AG10803 (cell line): ENCODE measurements around the gene RAB32.

DNA sequence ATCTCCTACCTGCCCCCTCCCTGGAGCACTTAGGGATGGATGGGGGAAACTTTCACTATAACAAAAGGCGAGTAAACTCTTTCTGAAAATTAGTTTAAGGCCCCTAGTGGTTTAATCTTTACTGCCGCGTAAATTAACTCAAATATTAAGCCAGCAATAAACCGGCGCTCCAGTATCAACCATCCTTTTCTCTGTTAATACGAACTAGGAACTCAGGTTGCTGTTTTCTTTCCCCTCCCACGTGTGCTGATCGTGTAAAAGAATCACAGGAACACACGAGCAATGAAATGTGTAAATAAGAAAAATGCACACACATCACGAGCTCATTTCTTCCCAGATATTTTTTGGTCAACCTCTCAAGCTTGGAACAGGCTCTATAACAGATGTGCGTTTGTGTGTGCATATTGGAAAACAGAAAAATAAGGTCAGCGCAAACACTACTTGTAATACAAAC is 1.0 kb upstream of the UTRN start:
- RRBS = no CpG with 5 or more reads among the region's 12 CpGs

DNA sequence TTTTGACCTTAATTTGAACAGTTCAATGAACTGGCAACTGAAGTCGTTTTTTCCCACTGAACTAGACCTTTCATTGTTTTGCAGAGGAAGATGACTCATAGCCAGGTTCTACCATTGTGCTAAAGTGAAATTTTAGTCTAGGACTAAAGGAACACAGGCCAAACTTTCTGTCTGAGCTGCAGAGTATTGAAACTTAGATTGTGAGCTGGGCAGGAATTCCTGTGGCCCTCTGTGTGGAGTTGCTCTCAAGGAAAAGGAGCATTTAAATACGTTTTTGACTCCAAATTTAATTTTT is 64.7 kb downstream of the UTRN start:
- RRBS = no CpG with 5 or more reads among the region's 2 CpGs

DNA sequence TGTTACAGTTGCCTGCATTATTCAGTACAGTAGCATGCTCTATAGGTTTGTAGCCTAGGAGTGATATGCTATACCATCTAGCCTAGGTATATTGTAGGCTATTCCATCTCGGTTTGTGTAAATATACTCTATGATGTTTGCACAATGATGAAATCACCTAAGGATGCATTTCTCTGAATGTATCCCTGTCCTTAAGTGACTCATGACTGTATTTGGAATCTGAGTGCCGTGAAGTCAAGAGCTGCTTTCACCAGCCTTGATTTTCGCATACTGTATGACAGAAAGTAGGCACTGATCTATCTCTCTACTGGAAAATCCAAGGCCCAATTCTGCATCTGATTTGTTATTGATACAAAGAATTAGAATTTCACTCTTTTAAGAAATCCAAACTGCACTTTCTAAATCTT is 129.9 kb downstream of the UTRN start:
- RRBS = no CpG with 5 or more reads among the region's 3 CpGs

GRCh38 chr6:144560016-144560557 is 275.0 kb downstream of the UTRN start:
- RRBS = no CpG with 5 or more reads among the region's 8 CpGs

GRCh38 chr6:144678215-144678651 is 393.1 kb downstream of the UTRN start:
- RRBS = no CpG with 5 or more reads among the region's 2 CpGs

- RRBS = no CpG with 5 or more reads among the region's 2 CpGs
These were observed 385.1 kb downstream of the EPM2A start for GRCh38 chr6:145350244-145350542.

GRCh38 chr6:145670184-145670832 is 65.0 kb downstream of the EPM2A start:
- RRBS = no CpG with 5 or more reads among the region's 3 CpGs

- RRBS = no CpG with 5 or more reads among the region's 2 CpGs
These were observed 73.6 kb downstream of the SHPRH start for GRCh38 chr6:145890461-145891148.

DNA sequence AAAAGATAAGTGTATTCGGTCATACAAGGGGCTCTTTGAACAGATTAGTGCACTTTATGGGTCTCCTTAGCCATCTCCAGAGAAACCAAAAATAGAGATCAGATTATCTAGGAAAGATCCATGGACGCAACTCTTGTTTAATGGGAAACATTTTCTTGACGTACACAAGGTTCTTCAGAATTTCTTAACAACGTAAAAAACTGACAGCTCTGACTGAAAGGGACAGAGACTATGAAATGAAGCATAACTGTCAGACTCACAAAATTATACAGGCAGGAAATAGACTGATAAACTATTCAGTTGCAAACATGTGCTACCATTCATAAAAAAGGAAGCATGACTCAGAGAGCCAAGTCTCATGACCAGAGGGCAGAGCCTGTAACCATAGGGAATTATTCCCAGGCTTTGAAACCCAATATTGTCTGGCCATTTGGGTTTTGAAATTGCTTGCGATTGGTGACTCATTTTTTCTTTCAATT is 253.4 kb upstream of the RAB32 start:
- RRBS = no CpG with 5 or more reads among the region's 5 CpGs

- RRBS = no CpG with 5 or more reads among the region's 9 CpGs
These were observed 185.5 kb upstream of the RAB32 start for GRCh38 chr6:146357906-146358828.

DNA sequence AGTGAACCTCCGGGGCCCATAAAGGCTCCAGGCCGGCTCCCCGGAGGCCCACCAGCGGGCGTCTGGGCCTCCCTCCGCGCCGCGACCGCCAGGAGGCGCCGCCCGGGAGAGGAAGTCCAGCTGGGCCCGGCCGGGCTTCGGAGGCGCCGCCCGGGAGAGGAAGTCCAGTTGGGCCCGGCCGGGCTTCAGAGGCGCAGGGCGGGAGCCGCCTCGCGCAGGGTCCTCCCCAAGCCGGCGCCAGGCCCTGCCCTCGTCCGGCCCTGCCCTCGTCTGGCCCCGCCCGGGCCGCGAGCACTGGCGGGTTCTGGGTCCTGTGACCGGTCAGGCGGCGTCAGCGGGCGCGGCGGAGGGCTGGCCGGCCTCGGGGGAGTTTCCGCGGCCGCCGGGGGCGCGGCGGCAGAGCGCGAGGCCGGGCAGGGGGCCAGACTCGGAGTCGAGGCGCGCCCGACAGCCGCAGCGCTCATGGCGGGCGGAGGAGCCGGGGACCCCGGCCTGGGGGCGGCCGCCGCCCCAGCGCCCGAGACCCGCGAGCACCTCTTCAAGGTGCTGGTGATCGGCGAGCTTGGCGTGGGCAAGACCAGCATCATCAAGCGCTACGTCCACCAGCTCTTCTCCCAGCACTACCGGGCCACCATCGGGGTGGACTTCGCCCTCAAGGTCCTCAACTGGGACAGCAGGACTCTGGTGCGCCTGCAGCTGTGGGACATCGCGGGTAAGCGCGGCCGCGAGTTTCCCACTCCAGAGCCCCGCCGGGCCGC is at the start of gene RAB32:
TSS of gene RAB32 (plus strand) at position 424 of the 758 bp plus-strand sequence.
- RRBS = 2% methylated on average over 40 of the region's 91 CpGs

DNA sequence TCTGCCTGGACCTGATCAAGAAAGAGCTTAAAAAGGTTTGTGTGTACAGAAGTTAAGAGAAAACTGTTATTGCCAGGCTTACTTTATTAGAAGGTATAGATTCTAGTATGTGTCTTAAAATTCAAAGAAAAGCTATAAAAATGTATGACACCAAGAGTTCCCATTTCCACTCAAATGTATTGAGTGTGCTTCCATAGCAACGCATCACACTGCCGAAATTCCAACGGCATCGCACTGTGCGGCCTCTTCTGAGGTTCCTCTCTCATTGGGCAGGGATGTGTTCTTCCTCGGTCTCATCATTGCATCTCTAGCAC is 171.4 kb downstream of the ADGB start:
- RRBS = no CpG with 5 or more reads among the region's 6 CpGs

DNA sequence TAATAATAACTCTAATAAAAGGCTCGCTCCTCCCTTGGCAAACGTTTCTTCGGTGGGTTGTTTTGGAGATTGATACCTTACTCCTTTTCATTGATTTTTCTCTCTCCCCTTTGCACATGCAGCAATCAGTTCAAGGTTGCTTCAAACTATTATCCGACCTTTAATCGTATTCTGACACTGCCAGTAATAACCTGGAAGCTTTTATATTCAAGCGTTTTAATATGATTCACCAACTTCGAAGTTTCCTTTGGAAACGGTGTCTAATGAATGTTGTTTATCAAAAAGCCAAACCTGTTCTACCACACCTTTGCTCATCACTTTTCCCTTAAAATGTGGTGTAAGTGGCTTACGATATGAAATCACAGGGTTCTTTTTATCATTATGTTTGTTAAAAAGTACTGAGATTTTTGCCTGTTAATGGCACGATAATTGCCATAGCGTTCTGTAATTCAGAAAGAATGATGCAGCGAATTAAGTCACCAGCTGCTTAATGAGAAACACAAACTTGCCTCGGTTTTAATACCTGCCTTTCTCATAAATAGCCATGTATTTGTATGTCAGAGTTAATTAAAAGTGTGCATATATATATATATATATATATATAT is 678 bp downstream of the STXBP5 start:
- RRBS = no CpG with 5 or more reads among the region's 13 CpGs

GRCh38 chr6:147207507-147207949 is 3.3 kb downstream of the STXBP5 start:
- RRBS = no CpG with 5 or more reads among the region's 4 CpGs

- RRBS = no CpG with 5 or more reads among the region's 5 CpGs
These were observed 56.3 kb downstream of the STXBP5 start for GRCh38 chr6:147260172-147261282.

DNA sequence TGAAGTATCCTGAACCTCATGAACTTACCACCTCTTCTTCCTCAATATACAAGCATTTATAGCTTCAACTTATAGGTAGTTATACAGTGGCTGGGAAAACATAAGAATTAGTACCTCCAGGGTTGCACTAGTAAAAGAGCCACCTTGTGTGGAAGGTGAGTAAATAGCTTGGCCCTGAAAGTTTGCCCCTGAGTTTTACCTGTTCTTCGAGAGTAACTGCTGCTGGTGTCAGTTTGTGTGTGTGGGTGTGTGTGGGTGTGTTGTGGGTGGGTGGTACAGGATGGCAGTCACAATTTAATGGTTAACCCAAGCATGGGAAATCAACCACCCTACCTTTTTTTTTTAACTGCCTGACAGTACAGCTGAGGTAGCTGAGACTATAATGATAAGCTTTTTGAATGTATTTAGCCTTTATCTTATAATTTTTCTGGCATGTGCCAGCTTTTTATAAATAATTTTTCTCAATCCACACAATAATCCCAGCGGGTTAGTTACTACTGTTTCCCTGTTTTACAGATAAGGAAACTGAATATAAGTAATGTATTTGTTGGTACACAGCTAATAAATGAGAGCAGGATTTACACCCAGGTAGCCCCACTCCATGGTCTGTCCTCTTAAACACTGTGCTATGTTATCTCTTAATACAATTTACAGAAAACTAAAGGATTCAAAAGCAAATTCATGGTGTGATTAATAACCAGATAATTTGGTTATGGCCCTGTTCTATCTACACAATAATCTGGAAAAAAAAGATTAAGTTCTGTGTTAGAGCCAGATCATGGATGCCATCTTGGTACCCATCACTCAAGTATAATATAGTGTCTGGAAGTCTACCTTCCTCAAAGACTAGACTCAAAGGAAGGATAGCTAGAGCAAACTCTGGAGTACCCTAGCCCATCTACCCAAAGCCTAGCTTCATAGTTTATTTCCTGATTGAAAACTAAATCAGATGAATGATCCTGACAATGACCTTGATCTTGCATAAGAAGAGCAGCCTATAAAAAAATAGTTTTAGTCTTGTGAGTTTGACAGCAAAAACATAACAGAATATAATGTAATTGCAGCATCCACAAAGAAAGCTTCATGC is 137.6 kb downstream of the STXBP5 start:
- RRBS = no CpG with 5 or more reads among the region's 2 CpGs

DNA sequence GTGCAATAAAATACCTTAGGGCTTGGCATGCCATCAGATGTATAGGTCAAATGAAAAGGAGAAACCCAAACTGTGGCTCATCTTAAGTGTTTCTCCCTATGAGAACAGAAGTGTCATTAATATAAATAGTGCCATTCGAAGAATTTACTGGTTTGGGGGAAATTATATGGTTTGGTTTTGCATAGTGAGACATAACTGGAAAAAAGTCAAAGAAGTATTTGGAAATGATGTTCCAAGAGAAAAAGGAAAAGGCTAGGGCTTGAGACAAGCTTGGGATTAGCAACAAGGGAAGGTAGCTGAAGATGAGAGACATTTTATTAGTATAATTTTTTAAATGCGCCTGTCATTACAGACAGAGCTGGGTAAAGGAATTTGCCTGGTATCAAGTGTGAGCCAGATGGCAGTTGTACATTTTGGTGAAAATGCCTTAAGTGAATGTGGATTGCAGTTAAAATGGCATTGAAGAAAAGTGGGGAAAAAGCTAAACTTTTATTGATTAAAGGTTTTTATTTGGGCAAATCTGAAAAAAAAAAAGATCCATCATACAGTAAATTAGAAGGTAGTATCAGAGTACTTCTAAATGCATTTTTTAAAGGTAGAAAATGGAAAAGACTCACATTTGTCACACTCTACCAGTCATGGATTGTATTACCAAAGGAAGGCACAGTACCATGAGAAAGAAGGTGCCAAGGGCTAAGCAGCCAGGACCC is 150.6 kb upstream of the SAMD5 start:
- RRBS = no CpG with 5 or more reads among the region's 2 CpGs

- RRBS = no CpG with 5 or more reads among the region's 6 CpGs
These were observed 145.1 kb upstream of the SAMD5 start for GRCh38 chr6:147363279-147363859.

GRCh38 chr6:147508979-147509686 is 643 bp downstream of the SAMD5 start:
- RRBS = 2% methylated on average over 11 of the region's 69 CpGs

DNA sequence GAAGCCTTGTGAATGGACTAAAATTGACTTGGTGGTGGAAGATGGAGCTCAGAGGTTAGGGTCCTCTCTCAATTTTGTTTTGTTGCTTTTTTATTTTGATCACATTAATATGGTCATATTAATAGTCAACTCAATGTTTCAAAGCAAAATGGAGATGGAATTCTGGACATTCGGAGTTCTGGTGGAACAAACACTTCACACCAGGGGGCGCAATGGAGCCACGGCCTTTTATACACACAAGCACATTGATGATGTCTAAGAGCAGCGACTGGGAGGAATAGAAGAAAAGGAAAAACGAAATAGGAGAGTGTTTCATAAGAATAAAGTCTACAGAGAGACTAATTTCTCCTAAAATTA is 197.8 kb upstream of the SASH1 start:
- RRBS = no CpG with 5 or more reads among the region's 5 CpGs